Mammary microvascular endothelial cell (primary cell): ENCODE measurements around the gene CBX2.

DNA sequence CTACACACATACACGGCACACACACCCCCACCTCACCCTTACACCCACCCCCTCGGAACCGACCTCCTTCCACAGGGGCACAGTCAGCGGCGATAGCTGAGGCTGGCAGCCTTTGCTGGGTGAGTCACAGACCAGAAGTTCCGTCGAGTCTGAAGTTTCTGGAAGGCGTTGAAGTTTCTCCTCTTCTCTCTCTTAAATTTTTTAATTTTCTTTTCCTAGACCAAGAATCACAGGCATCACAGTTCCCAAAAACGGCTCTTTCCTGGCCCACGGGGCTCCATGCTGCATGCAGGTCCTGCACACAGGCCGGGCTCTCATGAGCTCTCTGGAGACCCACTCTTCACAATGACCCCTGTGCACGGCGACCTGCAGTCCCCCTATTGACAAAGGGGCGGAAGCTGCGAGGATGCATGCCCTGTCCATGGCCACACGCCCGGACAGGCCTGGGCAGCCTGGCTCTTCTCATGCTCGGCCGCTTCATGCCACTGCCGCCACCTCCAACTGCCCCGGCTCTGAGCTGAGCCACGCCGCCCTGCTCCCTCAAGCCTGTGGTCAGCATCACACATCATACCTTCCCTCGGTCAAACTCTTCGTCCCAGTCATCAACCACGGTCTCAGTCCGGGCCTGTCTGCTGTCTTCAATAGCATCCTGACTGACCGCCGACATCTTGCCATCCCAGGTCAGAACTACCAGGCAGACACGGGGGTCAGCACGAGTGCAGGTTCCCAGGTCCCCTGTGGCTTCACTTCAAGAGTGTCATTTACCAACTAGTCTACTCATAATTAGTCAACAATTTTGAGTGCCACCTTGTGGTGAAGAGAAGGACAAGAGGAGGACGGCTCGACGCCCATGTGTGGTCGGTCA lies 16.5 kb upstream of the CYTH1 start:
- RAMPAGE, long total RNA = no peak

GRCh38 chr17:78816630-78817068 lies 24.0 kb downstream of the USP36 start:
- RAMPAGE, long total RNA = no peak

DNA sequence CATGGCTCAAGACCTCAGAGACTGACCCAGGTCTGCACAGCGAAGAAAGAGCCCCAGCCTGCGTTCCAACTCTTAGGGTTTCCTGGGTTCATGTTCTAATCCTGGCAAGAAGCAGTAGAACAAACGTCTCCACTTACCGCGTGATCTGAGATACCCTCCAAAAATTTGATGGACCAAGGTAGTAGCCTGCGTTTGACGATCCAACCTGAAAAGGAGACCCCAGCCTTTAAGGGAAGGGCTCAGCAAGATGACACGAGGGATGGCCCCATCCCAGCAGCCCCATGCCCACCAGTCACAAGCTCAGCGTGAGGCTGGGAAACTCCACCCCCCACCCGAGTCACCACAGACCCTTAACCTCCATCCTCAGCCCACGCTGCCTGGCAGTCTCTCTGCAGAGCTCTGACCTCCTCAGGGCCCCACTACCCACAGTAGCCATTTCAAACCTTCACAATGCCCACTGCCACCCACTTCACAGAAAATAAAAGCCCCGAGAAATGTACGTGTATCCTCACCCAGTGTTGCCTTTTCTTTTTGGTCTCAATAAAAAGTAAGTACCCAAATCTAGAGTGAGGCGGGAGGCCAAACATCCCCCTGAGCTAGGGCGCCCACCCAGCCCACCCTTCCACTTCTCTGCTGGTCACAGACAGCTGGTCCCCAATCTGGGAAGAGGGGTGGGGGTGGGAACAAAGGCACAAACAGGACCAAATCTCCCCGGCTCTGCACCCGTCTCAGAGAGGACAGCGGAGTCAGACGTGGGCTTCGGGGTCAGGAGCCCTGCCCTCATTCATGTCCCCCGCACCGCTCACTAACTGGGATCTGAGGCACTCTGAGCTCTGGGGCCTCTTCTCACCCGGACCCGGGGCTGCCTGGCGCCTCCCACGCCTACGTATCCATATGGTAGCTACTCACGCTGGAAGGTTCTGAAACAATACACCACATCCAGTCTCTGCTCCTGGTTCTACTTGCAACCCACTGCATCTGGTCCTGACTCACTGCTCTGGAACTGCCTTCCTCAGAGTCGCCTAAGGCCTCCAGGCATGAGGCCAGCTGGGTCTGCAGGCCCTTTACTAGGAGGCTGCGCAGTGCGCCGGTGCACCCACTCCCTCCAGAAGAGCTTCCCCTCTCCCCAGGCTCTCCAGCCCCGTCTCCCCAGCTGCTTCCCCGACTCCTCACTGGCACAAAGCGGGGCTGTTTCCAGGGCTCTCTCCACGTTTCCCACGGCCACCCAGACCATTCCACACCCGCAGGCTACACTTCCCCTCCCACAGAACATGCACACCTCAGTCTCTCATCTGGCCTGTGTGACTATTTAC lies 18.4 kb downstream of the USP36 start:
- RAMPAGE, long total RNA = no peak

DNA sequence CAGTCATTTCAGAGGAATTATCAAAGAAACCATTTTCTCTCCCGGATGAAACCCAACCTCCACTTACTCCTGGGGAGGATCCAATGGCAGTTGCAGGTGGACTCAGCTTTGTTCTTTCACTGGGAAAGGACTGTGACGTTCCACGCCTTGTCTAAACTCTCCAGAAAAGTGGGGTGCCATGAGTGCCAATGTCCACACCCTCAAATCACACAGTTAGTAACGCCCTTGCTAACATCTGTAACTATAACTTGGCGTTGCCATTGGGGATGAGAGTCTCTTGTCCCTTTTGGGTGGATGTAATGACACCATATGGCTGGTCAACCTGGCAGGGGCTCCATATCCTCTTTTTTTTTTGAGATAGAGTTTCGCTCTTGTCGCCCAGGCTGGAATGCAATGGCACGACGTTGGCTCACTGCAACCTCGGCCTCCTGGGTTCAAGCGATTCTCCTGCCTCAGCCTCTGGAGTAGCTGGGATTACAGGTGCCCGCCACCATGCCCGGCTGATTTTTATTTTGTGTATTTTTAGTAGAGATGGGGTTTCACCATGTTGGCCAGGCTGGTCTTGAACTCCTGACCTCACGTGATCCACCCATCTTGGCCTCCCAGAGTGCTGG lies 21.3 kb downstream of the CEP295NL start:
- RAMPAGE, long total RNA = no peak

GRCh38 chr17:78882382-78882909 lies 20.6 kb downstream of the CEP295NL start:
- RAMPAGE, long total RNA = no peak

DNA sequence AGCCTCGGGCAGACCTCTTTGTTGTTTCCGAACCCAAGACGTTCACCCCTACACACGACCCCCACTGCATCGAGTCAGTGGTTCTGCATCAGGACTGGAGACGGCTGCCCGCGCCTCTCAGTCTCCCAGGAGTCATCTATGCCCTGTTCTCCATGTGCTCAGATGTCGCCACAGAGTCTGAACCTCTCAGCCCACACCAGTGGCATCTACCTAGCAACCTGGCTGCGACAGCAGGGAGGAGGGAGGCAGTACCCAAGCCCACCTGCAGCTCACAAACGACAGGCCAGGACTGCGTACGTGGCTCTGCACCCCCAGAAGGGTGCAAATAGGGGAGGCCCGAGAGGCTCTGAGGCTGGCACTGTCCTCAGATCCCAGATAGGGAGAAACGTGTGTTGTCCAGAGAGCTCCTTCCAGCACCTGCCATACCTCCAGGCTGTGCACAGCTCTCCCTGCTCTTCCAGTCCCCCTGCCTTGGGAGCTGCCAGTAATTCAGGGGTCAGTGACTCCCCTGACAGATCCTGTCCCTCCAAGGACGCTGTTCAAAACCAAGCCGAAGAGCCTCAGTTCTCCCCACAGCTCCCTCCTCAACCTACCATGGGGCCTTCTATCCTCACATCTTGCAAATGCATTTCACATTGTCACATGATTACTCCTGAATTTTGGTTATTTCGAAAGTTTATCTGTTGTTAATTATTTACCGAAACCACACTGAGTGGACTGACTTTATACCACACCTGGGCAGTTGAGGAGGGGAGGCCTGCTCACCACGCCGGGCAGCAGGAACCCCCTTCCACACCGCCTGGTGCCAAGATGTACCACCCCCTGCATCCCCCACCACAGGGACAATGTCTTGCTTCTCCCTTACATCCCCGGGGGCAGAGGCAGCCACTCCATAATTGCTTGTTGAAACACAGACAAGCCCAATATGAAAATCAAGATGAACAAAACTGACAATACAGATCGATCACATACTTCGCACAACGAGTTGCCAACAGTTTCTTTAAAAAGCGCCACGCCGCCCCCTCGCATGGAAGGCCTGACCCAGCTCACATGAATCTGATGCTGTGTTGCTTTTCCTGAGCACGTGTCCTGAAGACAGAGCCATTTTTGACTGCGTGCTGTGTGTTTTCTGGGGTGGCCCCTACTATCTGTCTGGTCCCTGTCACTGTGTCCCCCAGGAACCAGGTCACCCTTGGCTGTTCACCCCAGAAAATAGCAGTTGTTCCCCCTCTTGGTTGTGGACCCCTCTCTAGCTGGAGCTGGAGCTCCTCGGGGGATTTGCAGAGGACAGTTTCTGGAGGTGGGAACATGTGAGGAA lies 4.7 kb downstream of the TIMP2 start:
- RAMPAGE, long total RNA = no peak

GRCh38 chr17:78993170-78994089 lies 13.7 kb upstream of the LGALS3BP start:
- RAMPAGE, long total RNA = no peak

DNA sequence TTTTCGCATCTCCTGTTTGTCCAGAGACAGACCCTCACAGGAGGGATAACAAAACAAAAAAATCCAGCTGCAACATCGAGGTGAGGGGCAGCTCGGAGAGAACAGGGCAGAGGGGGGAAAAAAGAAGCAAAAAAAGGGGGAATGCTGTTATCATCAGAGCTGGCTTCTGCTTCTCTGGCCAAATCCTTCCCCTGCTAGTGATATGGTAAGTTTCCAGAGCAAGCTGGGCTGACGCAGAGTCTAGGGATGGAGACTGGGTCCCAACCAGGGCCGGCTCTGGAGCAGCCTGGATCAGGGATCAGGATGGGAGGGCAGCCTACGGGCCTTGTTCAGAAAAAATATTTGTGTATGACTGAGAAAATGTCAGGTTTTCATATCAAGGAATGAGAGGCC lies 838 bp upstream of the C1QTNF1 start:
- RAMPAGE, long total RNA = no peak

DNA sequence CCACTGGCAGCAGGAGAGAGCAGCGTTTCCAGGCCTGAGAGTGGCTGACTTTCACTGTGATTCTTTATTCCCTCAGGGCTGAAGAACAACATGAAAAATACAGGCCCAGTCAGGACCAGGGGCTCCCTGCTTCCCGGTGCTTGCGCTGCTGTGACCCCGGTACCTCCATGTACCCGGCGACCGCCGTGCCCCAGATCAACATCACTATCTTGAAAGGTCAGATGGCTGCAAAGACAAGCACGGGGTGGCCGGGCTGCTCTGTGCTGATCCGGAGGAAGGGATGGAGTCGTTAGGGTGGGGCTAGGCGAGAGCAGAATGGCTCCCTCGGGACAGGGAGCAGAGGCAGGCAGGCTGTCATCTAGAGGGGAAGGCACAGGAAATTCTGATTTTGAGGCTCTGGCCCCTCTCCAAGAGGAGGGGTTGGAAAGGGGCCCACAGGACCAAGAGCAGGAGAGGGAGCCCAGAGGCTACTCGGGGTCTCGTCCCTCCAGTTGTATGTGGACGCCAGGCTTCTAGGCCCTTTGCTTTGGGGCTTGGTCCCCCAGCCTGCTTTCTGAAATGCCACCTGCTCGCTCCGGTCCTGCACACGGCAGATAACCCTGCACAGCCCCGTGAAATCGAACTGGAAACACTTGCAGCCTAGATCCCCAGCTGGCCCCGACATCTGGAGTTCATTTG lies 22.6 kb downstream of the C1QTNF1 start:
- RAMPAGE, long total RNA = no peak

- RAMPAGE, long total RNA = no peak
Measured at GRCh38 chr17:79073373-79074083, 1.1 kb upstream of the ENGASE start.

- RAMPAGE, long total RNA = no peak
Measured at GRCh38 chr17:79086281-79086919, 11.8 kb downstream of the ENGASE start.

GRCh38 chr17:79432997-79433216 lies 177.9 kb downstream of the RBFOX3 start:
- RAMPAGE, long total RNA = no peak

DNA sequence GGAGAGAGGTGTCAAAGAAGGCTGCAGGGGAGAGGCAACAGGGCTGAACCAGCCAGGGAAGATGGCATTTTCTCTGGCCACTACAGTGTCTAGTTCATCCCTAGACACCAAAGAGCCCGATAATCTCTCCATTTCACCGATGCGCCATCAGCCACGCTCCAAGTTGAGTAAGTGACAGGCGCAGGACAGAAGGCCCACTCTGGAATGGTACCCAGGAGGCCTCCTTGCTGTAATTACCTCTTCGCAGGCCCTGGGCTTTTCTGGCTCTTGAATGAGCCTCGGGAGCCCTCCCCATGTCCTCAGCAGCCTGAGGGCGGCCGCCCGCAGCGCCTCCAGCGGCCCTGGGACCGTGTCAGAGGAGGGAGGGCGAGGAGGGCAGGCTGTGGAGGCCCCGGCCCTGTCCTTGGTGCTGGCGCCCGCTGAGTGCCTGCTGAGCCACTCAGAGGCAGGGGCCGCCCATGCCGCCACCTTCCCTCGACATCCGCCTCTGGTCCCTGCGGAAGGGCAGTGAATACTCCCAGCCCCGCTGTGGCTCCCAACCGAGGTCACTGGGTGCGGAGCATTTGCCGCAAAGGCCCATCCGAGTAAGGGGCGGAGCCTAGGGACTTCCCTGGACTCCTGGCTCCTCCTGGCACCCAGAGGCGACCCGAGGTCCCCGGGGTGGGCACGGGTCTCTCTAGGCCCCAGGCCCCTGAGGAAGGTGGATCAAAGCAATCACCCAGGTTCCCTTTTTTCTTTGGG lies 2.9 kb downstream of the RBFOX3 start:
- RAMPAGE, long total RNA = no peak

- RAMPAGE, long total RNA = no peak
Measured at GRCh38 chr17:79741877-79742369, 11.2 kb downstream of the ENPP7 start.

- RAMPAGE, long total RNA = no peak
Measured at GRCh38 chr17:79777153-79778297, at the start of gene CBX2. CBX2 (plus strand) TSS chr17:79778148.

GRCh38 chr17:79798812-79799053 lies 1.9 kb upstream of the CBX8 start:
- RAMPAGE, long total RNA = no peak

- RAMPAGE, long total RNA = no peak
Measured at GRCh38 chr17:79808624-79809387, 11.9 kb upstream of the CBX8 start.

DNA sequence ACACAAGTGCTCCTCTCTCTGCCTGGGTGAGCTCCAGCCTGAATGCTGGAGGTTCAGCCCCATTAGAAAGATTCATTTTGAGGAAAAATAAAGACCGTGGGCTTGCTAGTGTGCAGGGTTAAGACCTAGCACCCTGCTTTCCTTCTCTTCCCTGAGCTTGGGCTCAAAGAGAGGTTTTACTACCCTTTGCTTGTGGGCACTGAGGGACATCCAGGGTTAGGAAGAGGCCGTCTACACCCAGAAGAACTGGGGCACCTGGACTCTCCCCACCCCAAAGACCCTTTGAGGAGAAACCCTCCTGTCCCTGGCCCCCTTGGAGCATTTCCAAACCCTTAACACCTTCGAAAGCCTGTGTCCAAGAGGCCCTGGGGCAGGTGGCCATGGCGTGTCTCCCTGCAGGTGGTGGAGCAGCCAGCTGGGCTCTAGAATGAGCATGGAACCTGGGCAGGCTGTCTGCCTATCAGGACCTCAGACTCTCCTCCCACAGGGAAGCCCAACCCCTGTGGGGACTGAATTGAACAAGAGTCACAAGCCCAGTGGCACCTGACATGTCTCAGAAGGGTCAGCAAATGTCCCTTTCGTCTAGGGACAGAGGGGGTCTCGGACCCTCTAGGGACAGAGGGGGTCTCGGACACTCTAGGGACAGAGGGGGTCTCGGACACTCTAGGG lies 8.6 kb downstream of the CBX4 start:
- RAMPAGE, long total RNA = no peak

GRCh38 chr17:79833238-79833702 lies 6.0 kb downstream of the CBX4 start:
- RAMPAGE, long total RNA = no peak

DNA sequence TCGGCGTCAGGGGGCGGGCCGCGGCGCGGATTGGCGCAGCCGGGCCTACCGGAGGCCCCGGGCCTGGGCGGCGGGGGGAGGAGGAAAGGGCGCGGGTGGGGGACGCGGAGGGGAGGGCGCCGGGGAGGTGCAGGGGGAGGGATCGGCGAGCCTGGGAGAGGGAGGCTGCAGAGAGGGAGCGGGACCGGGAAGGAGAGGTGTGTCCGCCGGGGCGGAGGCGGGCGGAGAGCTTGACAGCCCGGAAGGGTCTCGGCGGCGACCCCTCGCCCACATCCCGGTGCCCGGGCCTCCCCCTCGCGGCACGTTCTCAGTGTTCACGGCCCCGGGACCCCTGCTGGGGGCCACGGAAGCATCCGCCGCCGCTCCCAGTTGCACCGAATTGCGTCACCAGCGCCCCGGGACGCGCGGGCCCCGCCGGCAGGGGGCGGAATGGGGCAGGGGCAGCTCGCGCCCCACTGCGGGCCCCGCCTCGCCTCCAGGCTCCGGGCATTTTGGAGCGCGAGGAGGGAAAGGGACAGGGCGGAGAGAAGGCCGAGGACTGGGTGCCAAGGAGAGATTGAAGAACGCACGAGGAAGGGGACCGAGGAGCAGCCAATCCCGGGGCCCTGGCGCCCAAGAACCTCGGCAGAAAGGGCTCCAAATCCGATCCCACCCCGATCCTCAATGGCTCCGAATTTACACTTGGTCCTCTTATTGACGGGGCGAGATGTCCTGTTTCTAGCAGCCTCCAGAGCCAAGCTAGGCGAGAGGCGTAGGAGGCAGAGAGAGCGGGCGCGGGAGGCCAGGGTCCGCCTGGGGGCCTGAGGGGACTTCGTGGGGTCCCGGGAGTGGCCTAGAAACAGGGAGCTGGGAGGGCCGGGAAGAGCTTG lies 509 bp upstream of the CBX4 start:
- RAMPAGE, long total RNA = no peak